ENCODE measurements around a stretch of chr4.

- PRO-cap = no peak
- RAMPAGE, long total RNA, 2 experiments = no peak in any of the 2 experiments
These were observed 17.5 kb downstream of the TACC3 start for GRCh38 chr4:1738679-1739284.

GRCh38 chr4:1777597-1778596 lies 15.2 kb upstream of the FGFR3 start:
- PRO-cap = unidirectional peak, plus-strand start at chr4:1778246; unidirectional peak, plus-strand start at chr4:1778378
- RAMPAGE, long total RNA, 2 experiments = no peak in any of the 2 experiments

DNA sequence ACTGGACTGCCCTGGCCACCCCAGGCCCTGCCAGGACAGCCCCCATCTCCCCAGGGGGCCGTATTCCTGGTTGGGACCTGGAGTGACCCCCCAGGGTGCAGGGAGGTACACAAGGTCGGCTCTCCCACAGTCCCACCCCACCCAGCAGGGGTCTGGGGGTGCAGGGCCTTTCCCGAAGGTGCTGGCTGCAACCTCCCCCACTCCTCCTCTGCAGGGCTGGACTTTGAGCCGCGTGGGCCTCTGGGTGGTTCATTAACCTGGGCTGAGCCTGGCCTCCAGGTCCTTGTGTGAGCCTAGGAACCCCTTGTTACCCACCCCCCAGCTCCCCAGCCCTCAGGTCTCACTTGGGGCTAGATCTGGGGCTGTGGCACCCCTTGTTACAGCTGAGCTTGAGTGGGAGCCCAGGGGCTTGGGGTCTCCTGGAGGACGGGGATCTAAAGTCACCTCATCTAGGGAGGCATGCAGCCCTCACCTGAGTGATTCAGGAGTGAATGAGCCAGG lies 2.6 kb downstream of the FGFR3 start:
- PRO-cap = no peak
- RAMPAGE, long total RNA, 2 experiments = no peak in any of the 2 experiments

GRCh38 chr4:1805208-1805560 lies 12.1 kb downstream of the FGFR3 start:
- PRO-cap = no peak
- RAMPAGE, long total RNA, 2 experiments = no peak in any of the 2 experiments

DNA sequence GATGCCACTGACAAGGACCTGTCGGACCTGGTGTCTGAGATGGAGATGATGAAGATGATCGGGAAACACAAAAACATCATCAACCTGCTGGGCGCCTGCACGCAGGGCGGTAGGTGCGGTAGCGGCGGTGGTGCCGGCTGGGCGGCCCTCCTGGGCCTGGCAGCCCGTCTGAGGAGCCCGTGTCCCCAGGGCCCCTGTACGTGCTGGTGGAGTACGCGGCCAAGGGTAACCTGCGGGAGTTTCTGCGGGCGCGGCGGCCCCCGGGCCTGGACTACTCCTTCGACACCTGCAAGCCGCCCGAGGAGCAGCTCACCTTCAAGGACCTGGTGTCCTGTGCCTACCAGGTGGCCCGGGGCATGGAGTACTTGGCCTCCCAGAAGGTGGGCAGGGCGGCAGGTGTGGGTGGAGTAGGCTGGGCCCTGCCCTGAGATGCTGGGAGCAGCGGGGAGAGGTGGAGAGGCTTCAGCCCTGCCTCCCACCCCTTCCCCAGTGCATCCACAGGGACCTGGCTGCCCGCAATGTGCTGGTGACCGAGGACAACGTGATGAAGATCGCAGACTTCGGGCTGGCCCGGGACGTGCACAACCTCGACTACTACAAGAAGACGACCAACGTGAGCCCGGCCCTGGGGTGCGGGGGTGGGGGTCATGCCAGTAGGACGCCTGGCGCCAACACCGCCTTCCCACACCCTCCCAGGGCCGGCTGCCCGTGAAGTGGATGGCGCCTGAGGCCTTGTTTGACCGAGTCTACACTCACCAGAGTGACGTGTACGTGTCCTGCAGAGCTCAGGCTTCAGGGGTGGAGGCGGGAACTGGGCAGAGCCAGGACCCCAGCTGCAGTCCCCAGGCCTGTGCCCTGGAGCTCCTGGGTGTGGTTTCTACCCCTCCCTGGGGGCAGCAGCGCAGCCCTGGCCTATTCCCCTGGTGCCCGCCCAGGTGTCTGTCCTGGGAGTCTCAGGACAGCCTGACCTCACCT lies 12.8 kb downstream of the FGFR3 start:
- PRO-cap = no peak
- RAMPAGE, long total RNA, 2 experiments = no peak in any of the 2 experiments

DNA sequence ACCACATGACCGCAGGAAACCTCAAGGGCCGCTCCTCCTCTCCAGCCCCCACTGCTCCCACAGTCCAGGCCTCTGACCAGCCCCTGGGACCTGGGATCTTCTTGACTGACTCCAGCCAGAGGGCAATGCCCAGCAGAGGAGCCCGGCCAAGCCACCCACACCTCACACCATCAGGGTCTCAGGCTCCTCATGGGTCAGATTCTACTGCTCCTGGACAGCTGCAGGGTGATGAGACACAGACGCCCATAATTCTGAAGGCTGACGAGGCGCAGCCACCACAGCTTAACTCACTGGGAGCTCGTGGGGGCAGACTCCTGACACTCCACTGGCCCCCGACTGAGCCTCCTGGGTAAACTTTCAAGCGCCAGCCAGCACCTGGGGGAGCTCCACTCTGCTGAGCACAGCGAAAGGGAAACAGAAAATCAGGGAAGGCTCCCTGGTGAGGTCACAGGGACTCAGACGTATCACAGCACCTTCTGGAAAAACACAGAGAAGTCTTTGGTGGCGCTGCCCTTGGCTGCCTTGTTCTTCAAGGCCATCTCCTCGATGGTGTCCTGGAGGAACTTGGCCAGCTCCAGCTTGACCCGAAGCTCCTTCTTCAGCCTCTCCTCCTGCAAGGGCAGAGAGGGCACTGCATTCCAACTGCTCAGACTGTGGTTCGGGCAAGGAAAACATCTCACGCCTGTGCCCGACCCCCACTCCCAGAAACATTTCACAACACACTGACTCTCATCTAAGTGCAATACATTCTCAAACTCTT lies 21.4 kb downstream of the LETM1 start:
- PRO-cap = no peak
- RAMPAGE, long total RNA, 2 experiments = start-site peak on the minus strand in 1 of 2 experiments, centred at position 116 of the sequence, 10 reads per replicate

DNA sequence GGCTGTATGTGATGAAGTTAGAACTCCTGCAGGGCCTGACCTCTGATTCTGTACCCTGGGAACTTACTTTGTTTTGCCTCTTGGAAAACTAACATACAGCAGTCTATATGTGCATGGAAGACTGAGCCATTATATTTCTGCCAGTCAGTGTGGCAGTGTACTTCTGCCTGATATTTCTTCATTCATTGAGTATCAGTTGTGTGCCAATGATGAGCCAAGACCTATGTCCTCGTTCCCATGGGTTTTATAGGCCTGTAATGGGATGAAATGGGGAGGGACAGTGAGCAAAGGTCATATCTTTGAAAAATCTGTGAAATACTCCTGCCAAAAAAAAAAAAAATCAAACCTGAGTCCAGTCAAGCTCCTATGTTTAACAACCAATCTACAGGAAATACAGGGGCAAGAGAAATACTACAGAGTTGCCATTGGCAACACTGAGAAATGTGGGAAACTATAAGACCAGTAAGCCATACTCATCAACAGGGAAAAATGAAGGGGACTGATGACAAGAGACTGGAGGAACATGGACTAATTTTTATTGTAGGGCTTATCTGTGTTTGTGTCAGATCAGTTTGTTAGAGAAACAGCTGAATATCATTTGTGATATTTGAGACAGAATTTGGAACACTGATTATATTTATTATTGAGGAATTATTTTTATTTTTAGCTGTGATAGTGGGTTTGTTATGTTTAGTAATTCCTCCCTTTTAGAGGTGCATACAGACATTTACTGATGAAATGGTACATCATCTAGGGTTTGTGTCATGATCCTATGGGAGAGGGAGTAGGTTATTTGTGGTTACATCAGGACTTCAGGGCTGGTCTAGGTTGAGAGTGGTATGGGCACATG lies 9.3 kb downstream of the NSD2 start:
- PRO-cap = no peak
- RAMPAGE, long total RNA, 2 experiments = no peak in any of the 2 experiments

GRCh38 chr4:1975153-1975618 lies 33.6 kb downstream of the NELFA start:
- PRO-cap = no peak
- RAMPAGE, long total RNA, 2 experiments = start-site peak on the plus strand in 1 of 2 experiments, at chr4:1975320-1975400 at its widest, 7 reads per replicate

DNA sequence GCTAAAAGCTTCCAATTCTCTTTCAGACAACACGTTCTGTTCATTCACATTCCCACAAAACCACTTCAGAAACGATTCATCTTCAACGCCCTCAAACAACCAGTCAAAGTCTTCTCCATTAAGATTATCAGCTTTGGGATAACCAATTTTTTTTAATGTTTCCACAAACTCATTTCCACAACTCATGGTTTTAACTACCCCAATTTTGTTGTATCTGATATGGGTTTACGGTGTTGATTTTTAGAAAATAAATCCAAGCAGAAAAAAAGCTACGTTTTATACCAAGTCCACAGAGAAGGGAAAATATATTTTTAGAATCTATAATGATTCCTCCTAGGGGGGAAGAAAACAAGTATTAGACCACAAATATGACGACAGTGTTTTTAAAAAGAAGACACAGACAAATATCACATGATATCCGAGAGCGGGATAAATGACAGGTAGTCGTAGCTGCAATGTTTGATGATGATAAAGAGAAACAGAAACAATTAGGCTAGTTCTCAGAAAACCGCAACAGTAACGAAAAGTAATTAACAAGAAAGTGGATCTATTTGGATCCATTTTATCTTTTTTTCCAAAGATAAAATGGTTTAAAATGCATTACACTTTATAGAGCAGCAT lies 1.1 kb downstream of the HAUS3 start:
- PRO-cap = no peak
- RAMPAGE, long total RNA, 2 experiments = no peak in any of the 2 experiments

DNA sequence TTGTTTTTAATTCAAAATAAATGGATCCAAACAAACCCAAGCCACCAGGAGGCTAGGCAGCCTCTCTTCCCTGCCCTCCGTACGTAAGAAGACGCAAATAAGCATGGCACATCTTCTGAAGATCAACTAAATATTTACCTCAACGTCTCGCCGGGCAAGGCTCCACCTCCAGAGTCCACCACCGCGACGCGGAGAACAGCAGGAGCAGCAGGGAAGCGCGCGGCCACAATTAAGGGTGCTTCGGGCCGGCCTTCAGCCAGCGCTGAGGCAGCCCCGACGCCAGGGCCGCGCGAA lies 592 bp downstream of the HAUS3 start:
- PRO-cap = unidirectional peak, plus-strand start at position 191 of the sequence; unidirectional peak, plus-strand start at position 232 of the sequence
- RAMPAGE, long total RNA, 2 experiments = no peak in any of the 2 experiments

GRCh38 chr4:2485663-2486079 lies 16.8 kb downstream of the RNF4 start:
- PRO-cap = no peak
- RAMPAGE, long total RNA, 2 experiments = no peak in any of the 2 experiments

DNA sequence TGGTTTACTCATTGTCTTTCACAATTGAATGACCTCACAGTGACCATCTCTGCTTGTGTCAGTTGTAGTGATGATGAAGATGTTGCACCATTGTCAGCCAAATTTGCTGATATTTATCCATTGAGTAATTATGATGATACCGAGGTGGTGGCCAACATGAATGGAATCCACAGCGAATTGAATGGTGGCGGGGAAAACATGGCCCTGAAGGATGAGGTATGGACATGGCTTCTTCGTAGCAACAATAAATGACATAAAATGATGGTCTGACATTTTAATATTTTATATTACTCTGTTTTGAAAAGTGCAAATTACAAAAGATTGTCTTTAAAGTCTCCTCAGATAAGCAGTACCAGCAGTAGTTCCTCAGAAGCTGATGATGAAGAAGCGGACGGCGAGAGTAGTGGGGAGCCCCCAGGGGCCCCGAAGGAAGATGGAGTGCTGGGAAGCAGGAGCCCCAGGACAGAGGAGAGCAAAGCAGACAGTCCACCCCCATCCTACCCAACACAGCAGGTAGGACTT lies 93.3 kb downstream of the TNIP2 start:
- PRO-cap = no peak
- RAMPAGE, long total RNA, 2 experiments = no peak in any of the 2 experiments

DNA sequence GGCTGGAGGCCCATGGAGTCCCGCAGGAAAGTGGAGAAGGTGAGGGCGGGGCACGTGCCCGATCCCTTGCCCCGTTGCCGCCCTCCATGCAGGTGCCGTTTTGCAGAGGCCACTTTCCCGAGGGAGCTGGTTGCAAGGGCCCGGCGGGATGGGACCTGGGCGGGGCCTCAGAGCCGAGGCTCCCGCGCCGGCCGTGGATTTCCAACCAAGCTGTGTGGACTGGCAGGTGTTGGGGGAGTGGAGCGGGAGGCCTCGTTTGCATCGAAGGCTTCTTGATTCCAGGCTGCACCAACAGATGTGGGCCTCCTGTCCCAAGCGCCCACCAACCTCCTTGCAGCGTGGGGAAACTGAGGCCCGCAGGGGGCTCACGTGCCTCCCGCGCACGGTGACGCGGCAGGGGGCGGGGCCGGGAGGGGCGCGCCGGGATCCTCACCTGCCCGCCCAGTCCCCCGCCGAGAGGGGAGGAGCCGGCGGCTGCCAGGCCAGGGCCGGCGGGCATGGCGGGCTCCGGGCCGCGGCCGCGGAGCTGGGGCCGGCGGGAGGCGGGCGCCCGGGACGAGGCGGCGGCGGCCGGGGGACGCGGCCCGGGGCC lies 24.9 kb downstream of the SH3BP2 start:
- PRO-cap = unidirectional peak, plus-strand start at position 455 of the sequence
- RAMPAGE, long total RNA, 2 experiments = no peak in any of the 2 experiments

GRCh38 chr4:2837286-2837774 lies 6.3 kb upstream of the ADD1 start:
- PRO-cap = no peak
- RAMPAGE, long total RNA, 2 experiments = no peak in any of the 2 experiments

GRCh38 chr4:2922636-2923038 lies 12.0 kb downstream of the MFSD10 start:
- PRO-cap = no peak
- RAMPAGE, long total RNA, 2 experiments = no peak in any of the 2 experiments

- PRO-cap = unidirectional peak, plus-strand start at chr4:2934252
- RAMPAGE, long total RNA, 2 experiments = no peak in any of the 2 experiments
These were observed 679 bp downstream of the MFSD10 start for GRCh38 chr4:2933645-2934646.

GRCh38 chr4:2936757-2937663 lies 2.4 kb upstream of the MFSD10 start:
- PRO-cap = no peak
- RAMPAGE, long total RNA, 2 experiments = no peak in any of the 2 experiments

GRCh38 chr4:2951084-2951423 lies 12.2 kb downstream of the NOP14 start:
- PRO-cap = no peak
- RAMPAGE, long total RNA, 2 experiments = no peak in any of the 2 experiments

DNA sequence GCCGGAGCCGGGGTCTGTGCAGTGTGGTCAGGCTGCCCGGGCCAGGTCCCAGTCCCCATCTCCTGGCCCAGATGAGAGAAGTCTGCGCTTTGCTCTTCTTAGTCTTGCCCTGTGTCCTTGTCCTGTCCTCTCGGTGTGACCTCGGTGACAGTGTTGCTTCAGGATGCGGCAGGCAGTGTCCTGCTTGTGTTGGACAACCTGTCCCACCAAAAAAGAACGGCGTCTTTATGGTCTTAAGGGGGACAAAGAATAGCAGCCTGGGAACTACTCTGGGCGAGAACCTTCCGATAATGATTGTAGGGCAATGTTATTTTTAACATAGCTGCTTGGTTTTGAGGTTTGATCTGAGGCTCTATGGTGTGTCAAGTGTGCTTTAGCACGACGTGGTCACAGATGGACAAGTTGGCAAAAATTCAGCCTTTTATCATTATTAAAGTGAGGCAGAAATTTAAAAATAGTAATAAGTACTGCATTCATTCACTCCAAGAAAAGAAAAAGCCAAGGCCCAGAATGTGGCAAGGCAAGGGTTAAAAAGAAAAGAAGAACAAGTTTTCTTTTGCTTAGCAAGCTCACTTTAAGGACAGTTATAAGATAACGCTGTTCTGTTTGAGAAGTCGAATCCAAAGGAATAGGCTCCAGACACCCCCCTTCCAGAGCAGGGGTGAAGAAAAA lies 1.0 kb downstream of the GRK4 start:
- PRO-cap = no peak
- RAMPAGE, long total RNA, 2 experiments = no peak in any of the 2 experiments

DNA sequence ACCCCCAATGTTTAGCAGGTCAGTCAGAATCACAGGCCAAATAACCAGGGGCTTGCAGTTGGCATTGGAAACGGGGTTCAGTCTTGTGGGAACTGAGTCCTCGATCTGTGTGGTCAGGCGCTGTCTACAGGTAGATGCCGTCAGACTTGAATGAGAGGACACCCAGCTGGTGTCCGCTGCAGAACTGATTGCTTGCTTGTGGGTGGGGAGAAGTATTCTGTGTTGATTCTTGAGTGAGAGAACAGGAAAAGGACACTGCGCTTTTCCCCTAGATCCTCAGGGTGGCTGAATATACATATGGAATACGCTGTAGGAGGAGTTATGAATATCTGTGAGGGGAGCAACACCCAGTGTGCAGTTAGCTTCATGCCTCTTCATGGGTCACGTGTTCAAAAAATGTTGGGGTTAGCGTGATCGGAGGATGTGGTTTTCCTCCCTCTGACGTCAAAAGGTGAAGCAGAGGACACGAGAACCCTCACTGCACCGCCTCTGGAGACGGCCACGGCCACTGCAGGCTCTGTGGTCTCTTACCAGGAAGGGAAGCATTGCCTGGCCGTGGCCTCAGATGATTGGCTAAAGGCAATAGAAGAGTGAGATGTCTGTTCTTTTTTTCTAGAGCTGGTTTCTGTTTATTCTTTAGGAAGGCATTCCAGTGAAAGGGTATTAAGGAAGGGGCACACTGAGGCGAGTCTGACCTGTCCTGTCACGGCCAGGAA lies 29.1 kb upstream of the HTT start:
- PRO-cap = no peak
- RAMPAGE, long total RNA, 2 experiments = no peak in any of the 2 experiments